Fallopian tube (tissue), 1 donor: Measurements from ENCODE around the genes BECN1 and AOC2.

DNA sequence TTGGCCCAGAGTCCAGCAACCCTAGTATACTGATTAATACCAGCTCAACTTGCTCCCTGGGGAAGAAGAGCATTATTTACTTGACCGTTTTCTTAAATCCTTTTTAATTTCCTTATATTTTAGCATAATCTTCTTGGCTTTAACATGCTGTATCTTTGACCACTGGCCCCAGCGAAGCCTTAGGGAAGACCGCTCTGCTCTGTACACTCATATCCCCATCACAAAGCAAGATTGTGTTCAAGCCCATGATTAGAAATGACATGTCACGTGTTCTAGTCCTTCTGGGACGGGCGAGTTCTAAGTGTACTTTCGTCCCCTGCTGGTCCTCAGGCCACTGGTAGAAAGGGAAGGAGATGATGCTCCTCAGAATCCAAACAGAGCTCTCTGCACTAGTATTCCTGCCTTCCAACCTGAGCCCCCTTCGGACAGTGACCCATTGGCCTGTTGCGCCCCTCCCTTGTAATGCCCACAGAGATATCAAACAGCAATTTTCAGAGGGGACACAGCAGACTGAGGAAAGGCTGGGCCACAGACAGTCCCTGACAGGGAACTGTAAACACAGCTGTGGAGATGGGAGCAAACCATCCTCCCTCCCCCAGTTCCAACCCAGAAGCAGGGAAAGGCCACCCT, 4.3 kb upstream of the EZH1 start:
- PRO-cap, result no peak

DNA sequence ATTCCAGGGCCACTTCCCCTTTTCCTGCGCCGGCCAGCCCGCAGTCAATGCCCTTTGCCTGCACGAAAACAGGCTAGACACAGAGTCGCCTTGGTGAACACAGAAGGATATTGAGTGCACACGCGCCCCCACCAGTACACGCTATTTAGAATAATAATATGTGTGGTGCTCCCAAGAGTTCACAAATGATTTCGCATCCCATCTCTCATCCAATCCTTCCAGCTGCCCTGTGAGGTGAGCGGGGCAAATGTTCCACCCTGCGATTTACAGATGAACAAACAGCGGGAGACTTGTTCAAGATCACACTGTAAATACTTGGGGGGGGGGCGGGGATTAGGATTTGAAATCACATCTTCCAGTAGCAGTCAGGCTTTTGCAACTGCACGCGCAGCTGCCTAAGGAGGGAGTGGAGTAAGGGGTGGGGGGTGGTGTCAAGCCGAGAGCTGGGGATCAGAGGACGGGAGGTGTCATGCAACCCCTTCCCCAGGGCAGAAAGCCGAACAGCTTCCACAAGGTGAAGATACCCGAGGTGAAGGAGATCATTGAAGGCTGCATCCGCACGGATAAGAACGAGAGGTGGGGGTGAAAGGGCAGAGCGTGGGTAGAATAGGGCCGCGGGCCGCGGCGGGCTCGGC, 4.3 kb downstream of the WNK4 start:
- PRO-cap, result no peak

- PRO-cap, result no peak
These were observed 8.4 kb downstream of the COA3 start for GRCh38 chr17:42789818-42790731.

- PRO-cap, result bidirectional peak, plus-strand start at chr17:42824426, minus-strand start at chr17:42824254
These were observed at the start of gene BECN1 for GRCh38 chr17:42823629-42824599. TSS of gene BECN1 (minus strand) at chr17:42824282.

DNA sequence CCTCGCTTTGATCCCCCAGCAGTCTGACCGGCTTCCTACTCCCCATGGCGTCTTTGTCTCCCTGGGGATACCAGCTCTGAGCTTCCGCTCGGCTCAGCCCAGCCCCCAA, 359 bp downstream of the PSME3 start:
- PRO-cap, result no peak

GRCh38 chr17:42844363-42844897, at the start of gene AOC2:
TSS of gene AOC2 (plus strand) at chr17:42844580.
- PRO-cap, result no peak

GRCh38 chr17:42999081-42999478, 861 bp downstream of the RPL27 start:
- PRO-cap, result no peak

DNA sequence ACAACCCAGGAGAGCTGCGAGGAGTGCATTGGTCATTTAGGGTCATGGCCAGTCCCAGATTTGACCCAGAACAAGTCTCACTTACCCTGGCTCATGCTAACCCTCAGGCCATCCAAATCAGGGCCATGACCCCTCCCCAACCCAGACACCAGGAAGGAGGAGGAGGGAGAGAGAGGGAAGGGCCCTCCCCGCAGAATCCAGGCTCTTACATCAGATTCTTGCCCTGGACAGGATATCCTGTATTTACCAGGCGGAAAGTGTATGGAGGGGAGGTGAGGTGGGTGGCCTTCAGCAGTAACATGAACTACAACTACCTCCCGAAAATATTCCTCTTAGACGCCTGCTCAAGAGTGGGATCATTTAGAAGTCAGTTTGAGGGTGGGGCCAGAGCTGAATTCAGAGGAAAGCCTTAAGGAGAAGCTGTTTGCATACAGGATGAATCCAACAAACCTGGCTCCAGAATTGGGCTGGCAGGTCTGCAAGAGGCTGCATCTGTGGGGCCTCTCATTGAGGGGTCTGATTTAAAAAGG, 2.1 kb downstream of the VAT1 start:
- PRO-cap, result bidirectional peak, plus-strand start at position 459 of the sequence, minus-strand start at position 209 of the sequence

DNA sequence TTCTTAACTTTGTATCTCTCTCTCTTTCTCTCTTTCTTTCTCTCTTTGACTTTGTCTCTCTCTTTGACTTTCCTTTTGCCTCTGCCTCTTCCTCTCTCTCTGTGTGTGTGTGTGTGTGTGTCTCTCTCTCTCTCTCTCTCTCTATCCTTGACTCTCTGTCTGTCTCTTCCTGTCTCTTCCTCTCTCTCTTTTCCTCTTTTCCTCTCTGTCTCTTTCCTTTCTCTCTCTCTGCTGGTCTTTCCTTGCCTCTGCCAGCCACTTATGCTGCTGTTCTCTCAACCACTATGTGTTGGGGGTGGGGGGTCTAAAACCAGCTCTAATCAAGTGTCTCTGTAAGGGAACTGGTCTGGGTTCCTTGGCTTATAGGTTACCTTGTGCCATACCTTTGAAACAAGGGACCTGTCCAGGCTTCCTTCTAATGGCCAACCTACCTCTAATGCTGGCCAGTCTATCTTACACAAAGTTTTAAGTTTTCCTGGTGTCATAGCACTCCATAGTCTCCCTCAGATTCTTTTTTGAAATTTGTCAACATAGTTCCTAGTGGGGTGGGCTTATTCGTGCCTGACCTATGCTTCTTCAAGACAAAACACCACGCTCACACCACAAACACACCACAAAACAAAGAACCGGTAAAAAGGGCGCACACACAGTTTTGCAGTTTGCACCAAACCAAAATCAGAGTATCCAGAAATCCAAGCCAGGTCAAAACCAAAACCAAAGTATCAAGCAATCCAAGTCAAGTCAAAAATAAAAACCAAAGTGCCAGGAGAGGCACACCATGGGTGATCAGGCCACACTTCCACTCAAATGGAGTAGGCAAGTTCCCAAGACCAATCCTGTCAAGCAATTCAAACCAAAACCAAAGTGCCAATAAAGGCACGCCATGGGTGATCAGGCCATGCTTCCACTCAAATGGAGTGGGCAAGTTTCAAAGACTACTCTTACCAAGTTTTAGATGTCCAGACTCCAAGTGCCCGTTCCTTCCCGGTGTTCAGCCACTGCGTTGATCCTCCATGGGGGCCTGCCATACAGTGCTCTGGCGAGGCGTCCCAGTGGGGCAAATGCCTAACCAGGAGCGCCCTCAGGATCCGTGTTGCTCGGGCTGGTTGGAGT, 4.6 kb upstream of the NBR1 start:
- PRO-cap, result no peak

GRCh38 chr17:43176093-43176685, 5.2 kb downstream of the NBR1 start:
- PRO-cap, result no peak

GRCh38 chr17:43271433-43271791, 43.0 kb upstream of the CCDC200 start:
- PRO-cap, result unidirectional peak, minus-strand start at chr17:43271717

GRCh38 chr17:43314721-43315763, 83.8 kb upstream of the ARL4D start:
- PRO-cap, result unidirectional peak, plus-strand start at chr17:43315154; bidirectional peak, plus-strand start at chr17:43315916, minus-strand start at chr17:43315660

DNA sequence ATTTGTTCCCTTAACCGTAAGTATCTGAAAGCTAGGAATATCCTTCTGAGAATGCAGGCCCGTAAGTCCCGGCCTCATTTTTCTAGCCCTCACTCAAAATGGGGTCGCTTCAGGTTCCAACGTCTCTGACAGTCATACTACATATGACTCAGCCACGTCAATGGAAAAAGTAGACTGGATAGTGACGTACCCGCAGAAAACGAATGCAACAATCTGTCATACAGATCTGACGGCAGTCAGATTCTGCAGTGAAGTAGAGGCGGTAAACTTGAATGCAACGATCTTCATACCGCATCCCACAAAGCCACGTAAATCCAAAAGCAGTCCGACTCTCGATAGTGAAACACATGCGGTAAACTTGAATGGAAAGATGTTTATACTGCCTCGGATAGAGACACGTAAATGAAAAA, 38.5 kb upstream of the ARL4D start:
- PRO-cap, result bidirectional peak, plus-strand start at position 248 of the sequence, minus-strand start at position 100 of the sequence

GRCh38 chr17:43386977-43387405, 11.8 kb upstream of the ARL4D start:
- PRO-cap, result no peak

DNA sequence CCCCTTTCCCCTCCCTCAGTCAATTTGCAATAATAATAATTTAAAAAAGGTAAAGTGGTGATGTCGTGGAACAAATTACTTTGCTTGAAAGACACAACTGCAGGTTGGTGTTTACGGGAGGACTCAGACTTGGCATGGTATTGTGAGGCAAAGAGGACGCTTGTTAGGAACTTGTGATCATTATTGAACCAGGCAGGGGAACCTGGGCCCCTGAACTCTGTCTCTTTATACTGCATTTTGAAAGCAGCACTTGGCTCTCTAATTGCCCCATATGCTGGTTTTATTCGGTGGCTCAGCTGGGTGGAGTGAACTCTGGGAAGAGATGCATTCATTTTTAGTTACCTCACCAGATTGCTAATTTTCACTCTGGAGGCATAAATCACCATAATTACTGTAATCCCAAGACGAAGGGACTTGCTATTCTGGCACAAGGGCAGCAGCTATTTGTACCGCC, 5.9 kb upstream of the DHX8 start:
- PRO-cap, result no peak

DNA sequence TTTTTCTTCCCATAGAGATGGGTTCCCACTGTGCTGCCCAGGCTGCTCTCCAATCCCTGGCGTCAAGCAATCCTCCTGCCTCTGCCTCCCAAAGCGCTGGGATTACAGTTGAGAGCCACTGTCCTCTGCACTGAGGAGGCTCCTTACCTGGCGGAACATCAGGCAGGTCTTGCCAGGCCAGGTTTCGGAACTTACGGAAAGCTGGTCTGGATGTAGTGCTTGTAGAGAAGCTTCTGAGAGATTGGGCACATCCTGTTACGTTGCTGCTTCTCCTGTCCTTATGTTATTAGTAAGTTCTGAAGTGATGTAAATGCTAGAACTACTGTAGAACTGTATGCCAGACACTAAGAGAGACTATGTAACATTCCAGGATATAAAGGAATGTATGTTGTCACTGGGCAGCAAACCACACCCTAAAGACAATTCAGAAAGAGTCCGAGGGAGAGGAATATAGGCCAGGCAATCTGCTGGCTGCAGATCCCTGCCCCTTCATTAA, 21.1 kb downstream of the ETV4 start:
- PRO-cap, result no peak

DNA sequence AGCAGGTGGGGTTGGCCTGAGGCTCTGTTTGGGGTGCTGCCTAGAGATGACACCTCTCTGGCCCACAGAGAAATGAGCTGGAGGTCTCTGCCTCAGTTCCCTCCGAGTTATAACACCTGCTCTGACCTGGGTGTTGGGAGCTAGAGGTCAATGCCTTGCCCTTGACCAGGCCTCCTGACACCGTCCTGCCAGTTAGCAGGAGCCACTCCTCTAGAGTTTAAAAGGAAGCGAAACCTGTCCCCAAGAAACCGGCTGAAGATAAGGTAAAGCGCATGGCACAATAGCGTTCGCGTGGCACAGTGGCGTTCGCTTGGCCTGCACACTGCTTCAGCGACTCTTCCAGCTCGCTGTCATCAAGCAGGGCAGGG, 28.1 kb upstream of the ETV4 start:
- PRO-cap, result no peak

GRCh38 chr17:43578479-43579291, 32.5 kb upstream of the ETV4 start:
- PRO-cap, result no peak

GRCh38 chr17:43658913-43659515, 2.7 kb downstream of the MEOX1 start:
- PRO-cap, result no peak

DNA sequence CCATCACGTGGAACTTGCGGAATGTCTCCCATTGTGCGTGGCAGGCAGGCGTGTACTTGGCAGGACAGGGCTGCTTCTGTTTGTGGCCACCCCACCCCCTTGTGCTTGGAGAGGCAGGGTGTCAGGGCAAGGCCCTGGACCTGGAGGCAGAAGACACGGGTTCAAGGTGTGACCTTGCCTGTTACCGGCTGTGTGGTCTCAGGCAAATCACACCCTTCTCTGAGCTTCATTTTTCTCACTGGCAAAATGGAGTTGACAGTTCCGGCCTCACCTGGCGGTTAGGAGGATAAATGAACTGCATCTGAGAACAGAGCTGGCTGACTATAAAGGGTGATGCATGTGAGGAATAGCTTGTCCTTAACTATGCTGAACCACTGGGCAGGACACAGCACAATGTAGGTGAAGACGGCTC, 4.1 kb upstream of the MEOX1 start:
- PRO-cap, result bidirectional peak, plus-strand start at position 108 of the sequence, minus-strand start outside the sequence